Prostate gland (tissue), 2 donors: ENCODE measurements around a stretch of chr13.

DNA sequence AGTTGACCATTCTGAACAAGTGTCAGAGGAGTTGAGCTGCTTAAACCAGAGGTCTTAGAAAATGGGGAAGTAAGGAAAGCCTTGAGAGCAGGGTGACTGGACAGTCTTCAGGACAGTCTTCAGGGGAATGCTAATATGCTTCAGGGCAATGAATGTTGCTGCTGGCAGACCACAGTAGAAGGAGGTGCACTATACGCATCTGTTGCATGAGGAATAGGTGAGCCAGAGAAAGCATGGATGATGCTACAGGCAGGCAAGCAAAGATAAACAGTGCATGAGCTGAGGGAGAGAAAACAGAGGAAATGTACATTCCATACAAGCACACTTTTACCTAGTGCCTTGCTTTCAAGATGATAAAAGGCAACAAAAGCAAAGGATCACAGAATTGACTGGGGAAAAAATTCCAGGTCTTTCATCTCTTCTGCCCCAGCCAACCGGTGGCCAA lies 196.7 kb upstream of the GPR12 start:
- PRO-cap = no peak
- RAMPAGE, long total RNA, 2 experiments = no peak in any of the 2 experiments

DNA sequence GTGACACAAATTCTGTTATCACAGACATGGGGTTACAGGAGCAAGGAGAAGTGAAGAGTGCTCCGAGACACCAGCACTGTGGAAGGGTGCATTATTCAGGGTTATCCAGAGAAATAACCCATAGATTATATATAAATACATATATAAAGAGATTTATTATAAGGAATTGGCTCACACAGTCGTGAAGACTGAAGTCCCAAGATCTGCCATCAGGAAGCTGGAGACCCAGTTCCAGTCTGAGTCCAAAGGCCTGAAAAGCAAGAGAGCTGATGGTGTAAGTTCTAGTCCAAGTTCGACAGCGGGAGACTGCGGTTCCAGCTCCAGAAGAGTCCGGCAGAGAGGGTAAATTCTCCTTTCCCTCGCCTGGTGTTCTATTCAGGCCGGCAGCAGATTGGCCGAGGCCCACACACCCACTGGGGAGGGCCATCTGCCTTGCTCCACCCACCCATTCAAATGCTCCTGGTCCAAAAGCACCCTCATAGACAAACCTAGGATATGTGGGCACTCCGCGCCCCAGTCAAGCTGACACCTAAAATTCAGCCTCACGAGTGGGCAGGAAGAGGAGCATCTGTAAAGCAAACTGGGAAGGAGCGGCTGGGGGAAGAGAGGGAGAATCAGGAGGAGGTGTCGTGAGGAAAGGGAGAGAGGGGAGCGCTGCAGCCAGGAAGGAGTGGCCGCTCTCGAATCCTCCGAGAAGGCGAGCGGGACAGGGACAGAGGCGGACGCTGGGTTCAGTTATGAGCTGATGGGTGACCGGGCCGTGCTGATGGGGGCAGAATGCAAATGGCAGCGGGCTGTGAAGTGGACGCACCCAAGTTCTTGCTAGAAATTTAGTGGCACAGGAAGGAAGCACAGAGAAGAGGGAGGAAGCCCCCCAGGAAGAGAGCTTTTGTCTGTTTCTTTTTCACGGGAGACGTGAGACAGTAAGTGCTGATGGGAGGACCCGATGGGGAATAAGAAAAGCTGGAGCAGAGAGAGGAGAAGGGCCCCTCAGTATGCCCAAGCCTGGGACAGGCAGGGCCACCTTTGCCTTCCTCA lies 137.0 kb downstream of the USP12 start:
- PRO-cap = no peak
- RAMPAGE, long total RNA, 2 experiments = no peak in any of the 2 experiments

DNA sequence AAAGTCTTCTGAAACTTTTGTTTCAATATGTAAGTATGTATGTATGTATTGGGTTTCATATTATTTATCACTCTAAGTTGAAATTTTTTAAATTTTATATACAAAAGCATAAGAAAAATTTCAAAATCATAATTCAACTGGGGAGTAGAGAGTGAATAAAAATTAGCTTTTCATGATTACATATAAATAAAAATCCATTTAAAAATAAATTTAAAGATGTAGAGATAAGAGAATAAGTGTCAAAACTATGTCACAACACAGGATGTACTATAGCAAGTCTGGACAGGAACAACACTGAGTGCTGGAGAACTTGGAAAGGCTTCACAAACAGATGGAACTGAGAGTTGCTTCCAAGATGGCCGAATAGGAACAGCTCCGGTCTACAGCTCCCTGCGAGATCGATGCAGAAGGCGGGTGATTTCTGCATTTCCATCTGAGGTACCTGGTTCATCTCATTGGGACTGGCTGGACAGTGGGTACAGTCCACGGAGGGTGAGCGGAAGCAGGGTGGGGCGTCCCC lies 46.4 kb downstream of the USP12 start:
- PRO-cap = no peak
- RAMPAGE, long total RNA, 2 experiments = no peak in any of the 2 experiments

- PRO-cap = unidirectional peak, minus-strand start at chr13:27162064
- RAMPAGE, long total RNA, 2 experiments = no peak in any of the 2 experiments
These were observed 9.7 kb downstream of the USP12 start for GRCh38 chr13:27161799-27162363.

DNA sequence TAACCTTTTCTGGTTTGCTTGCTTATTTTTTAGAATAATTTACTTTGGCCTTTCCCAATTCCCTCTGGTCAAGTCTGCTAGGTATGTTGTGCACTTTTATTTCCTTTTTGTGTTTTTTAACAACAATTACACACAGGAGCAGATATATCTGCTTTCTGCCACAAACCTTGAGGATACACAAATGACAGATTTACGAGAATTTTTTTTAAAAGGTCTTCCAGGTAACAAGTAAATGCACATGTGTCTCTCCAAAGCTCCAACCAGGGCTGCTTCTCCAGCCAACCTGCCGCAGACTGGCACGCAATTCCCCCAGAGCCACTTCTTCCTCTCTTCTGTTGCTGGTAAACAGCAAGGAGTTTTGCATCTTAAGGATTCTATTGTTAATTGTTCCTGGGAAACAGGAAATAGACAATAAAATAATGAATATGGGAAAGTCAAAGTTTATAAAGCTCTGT lies 6.6 kb upstream of the USP12 start:
- PRO-cap = no peak
- RAMPAGE, long total RNA, 2 experiments = no peak in any of the 2 experiments

DNA sequence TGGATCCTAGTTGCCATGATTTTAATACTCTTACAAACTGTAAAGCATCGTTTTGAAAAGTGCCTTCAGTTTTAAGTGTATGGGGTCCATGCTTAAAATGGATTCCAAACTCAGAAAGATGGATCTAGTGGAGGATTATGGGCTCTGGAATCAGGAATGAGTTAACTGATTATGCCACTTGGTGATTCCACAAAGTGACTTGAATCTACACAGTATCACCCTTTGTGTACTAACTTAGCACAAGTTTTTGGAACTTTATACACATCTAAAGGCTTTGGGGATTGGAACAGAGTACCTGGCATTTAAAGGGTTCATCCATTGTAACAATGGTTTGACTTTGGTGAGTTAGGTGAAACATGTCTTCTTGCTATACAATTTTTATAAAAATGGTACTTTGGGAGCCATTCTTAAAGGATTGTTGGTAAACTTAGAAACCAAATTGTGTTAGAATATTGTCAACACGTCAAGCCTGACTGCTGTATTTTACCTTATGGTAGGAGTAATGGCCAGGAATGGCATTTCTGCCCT lies 1.1 kb downstream of the RPL21 start:
- PRO-cap = no peak
- RAMPAGE, long total RNA, 2 experiments = no peak in any of the 2 experiments

GRCh38 chr13:27299051-27299304 lies 28.3 kb downstream of the RASL11A start:
- PRO-cap = no peak
- RAMPAGE, long total RNA, 2 experiments = no peak in any of the 2 experiments

GRCh38 chr13:27379768-27380322 lies 44.6 kb upstream of the GTF3A start:
- PRO-cap = no peak
- RAMPAGE, long total RNA, 2 experiments = no peak in any of the 2 experiments

- PRO-cap = no peak
- RAMPAGE, long total RNA, 2 experiments = no peak in any of the 2 experiments
These were observed 5.2 kb upstream of the MTIF3 start for GRCh38 chr13:27455648-27455898.

DNA sequence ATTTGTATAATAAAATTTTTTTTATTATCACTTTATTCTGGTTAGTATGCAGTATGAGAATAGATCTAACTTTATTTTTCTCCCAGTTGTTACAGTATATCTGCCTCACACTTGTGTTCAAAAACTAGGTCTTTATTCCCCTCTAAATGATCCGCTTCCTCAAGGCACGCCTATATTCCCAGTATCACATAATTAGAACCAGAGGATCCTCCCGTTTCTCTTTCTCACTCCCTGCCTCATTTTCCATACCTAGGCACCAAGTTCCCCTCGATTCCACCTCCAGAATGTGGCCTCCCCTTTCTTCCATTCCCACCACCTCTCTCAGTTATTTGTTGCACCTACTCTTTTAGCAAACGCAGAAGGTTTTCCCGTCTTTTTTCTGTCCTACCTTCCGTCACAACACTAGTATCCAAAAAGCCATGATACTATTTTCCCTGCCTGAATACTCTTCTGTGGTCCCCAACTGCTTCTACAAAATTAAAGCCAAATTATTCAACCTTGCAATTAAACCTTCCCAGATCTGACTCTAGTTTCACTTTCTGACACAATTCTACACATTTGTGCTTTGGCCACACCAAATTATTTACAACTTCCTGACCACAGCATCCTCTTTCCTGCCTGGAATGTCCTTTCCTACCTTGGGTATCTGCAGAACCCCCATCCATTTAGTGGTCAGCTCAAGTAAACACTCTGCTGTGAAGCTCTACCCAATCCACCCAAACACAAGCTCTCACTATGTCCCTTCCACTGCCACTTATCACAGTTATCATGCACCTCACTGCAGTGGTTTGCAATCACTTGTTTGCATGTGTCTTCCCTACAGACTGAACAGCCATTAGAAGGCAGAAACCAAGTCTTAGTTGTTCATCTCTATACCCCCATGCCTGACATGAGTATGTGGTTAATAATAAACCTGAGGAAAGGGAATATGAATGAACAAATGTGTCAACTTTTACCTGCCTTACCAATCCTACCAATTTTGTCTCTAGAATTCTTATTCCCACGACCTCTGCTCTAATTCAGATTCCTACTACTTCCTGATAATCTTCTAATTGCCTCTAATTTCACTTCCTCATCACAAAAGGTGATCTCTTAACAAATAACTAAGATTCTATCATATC lies 25.4 kb downstream of the LNX2 start:
- PRO-cap = no peak
- RAMPAGE, long total RNA, 2 experiments = no peak in any of the 2 experiments

DNA sequence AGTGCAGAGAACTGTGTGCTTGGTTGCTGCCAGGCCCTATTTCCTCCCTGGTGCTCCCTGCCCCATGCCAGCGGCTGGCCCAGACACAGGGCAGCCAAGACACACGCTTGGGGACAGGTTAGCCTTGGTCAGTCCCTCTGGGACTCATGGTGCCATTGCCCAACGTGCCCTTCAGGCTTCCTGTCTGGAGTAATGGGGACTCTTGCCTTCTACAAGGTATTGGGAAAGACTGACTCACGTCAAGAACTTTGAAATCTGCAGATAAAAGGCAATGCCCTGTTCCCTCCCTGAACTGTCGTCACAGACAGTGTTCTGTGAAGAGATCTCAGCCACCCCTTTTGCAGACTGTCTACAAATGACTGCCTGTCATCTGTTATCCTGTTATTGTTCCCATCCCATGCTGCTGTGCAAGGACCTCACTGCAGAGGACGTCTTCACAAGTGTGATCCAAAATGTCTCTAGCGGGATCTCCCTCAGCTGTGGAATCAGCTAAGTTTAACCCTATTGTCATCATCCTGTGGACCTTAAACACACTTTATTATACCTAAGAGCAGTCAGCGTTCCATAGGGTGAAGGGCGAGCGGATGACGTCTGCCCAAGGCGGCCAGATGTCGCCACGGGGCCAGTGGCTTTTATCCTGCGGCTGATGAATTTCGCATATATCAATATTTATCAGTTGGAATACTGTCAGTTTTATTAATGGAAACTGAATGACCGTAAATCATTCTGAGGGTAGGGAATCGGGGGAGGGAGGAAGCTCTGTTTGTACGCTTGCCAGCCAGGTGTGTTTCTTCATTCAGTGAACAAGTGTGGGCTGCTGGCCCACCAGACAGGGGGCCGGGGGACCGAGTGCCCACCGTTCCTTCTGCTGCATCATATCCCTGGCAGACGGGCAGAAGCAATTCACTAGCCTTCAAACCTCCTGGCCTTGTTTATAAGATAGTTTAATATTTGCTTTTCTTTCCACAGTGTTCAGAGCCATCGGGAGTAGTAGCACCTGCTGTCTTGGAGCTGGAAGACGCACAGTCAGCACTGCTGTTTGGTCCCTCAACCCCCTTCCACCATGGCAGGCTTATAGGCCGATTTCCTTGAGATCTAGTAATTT lies 59.2 kb downstream of the GSX1 start:
- PRO-cap = no peak
- RAMPAGE, long total RNA, 2 experiments = no peak in any of the 2 experiments

GRCh38 chr13:27952922-27953835 lies 15.9 kb downstream of the CDX2 start:
- PRO-cap = no peak
- RAMPAGE, long total RNA, 2 experiments = no peak in any of the 2 experiments

- PRO-cap = unidirectional peak, plus-strand start at chr13:27954077; unidirectional peak, plus-strand start at chr13:27954702
- RAMPAGE, long total RNA, 2 experiments = no peak in any of the 2 experiments
These were observed 14.9 kb downstream of the CDX2 start for GRCh38 chr13:27953836-27954951.

GRCh38 chr13:27963386-27963841 lies 5.7 kb downstream of the CDX2 start:
- PRO-cap = no peak
- RAMPAGE, long total RNA, 2 experiments = no peak in any of the 2 experiments

DNA sequence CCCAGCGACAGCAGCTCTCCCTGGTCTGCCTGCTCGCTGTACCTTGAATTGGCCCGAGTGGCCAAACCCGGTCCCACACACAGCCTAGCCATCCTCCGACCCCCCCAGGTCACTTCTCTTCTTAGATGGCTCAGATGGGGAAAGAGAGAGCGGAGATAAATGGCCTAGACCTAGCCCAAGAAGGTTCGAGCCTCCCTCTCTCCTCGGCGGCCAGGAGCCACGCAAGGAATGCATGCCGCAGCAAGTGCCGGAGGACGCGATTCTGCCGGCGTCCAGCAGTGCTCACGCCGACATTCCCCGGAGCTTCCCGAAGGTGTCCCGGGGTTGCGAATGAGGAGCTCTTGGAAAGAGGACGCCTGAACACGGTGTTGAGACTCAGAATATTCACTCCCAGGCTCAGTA lies 1.2 kb downstream of the CDX2 start:
- PRO-cap = no peak
- RAMPAGE, long total RNA, 2 experiments = no peak in any of the 2 experiments

DNA sequence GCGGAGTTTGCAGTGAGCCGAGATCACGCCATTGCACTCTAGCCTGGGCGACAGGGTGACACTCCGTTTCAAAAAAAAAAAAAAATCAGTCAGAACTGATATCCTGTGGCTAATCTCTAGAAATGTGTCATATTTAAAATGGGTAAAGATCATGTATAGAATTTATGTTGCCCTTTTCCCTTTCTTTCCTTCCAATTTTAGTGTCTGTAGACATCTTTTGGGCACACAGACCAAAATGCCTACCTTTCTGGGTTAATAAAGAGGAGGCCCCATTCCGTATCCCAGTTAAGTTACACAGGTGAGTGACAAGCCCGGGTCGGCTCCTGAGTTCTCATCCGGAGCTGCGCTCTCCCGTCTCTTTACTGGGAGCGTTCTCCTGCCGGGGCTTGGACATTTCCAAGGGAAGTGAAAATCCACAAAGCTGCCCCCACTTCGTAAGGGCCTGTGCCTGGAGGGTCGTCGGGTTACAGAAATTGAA lies 6.0 kb upstream of the CDX2 start:
- PRO-cap = no peak
- RAMPAGE, long total RNA, 2 experiments = no peak in any of the 2 experiments

- PRO-cap = bidirectional peak, plus-strand start at chr13:28139665, minus-strand start at chr13:28139212
- RAMPAGE, long total RNA, 2 experiments = start-site peak on the plus strand in 1 of 2 experiments, at chr13:28138904-28139131 at its widest, 9 reads per replicate
These were observed 558 bp downstream of the PAN3 start for GRCh38 chr13:28138679-28139527.

DNA sequence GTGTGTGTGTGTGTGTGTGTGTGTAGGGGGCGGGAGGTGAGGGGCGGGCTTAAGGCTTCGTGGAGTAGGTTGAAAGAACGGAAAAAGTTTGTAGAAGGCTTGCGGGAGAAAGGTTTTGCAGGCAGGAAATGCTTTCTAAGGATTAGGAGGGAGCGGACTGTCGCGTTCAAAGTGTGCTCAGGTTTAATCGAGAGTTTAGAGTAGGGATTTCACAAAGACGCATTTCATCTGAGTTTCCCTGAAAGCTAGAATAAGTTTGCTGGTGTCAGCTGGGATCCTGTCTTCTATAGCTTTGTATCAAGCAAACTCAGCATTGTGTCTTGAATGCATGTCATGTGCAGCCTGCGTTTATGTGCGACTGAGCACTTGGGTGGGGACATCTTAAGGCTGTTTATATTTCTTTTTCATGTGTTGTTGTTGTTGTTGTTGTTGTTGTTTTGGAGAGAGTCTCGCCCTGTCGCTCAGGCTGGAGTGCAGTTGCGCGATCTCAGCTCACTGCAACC lies 1.2 kb downstream of the PAN3 start:
- PRO-cap = bidirectional peak, plus-strand start at position 138 of the sequence, minus-strand start outside the sequence
- RAMPAGE, long total RNA, 2 experiments = start-site peak on the plus strand in 1 of 2 experiments, centred at position 208 of the sequence, 10 reads per replicate

GRCh38 chr13:28228369-28229161 lies 90.2 kb downstream of the PAN3 start:
- PRO-cap = no peak
- RAMPAGE, long total RNA, 2 experiments = no peak in any of the 2 experiments

- PRO-cap = no peak
- RAMPAGE, long total RNA, 2 experiments = no peak in any of the 2 experiments
These were observed 81.9 kb downstream of the FLT1 start for GRCh38 chr13:28412838-28413706.